Esophagus squamous epithelium (tissue), 4 donors: ENCODE results near the genes ZNF529, ZNF345 and PSMD8.

DNA sequence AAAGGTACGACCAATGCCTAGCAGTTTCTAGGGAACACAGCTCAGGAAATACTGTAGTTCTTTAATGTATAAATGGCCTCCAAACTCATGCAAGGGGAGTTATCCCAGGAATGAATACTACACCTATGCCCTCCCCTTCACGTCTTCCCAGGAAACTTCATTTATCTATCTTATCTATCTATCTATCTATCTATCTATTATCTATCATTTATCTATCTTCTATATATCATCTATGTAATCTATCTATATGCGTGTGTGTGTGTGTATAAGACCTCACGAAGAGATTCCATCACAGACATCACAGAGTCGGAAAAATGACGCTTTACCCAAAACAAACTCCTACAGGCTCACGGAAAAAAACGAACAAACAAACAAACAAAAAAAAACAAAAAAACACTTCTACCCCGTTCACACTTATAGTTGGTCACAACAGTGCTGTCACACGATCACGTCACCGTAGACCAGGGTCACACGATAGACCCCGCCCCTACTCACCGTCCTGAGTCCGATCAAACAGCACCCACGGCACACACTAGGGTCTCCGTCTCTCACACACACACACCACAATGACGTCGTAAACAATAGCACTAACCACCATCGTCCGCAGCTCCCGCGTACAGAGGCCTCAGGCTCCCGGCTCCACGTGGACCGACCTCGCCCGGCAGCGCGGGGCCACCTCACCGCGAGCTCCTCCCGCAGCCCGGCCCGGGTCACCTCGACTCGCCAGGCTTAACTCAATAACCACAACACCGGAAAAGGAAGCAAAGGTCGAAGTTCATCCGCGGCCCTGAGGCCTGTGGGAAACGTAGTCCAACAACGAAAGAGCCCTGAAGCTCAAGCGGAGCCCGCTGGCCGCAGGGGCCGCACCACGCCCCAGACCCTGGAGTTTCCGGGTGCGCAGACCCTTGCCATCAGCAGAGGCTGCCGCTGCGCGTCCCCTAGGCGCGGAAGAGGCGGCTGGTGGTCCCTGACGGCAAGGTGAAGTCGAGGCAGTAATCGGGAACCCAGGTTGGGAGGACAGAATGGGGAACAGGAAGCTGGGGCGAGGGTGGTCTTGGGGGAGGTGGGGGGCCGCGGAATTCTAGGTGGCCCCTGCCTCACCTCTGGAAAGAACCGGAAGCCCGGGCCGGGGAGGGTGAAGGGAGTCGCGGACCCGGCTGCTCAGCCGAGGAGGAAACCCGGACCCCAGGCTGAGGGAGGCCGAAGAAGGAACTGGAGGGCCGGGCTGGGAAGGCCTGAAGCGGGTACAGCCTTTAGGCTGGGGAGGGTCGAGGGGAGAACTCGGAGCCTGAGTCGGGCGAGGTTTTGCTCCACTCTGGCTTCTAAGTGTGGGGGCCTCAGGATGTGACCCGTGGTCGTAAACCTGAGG is at the start of gene ZNF529:
Gene ZNF529, minus strand, starts transcription at position 745 of the 1,369 bp plus-strand sequence.
- PRO-cap: unidirectional peak, plus-strand start at position 502 of the sequence; bidirectional peak, plus-strand start at position 816 of the sequence, minus-strand start at position 731 of the sequence
- RAMPAGE, long total RNA, 4 experiments: start-site peak on the plus strand in 4 of 4 experiments, centred at positions 811 to 820 of the sequence, 12 to 48 reads per replicate; start-site peak on the minus strand in 4 of 4 experiments, centred at positions 701 to 729 of the sequence, 20 to 122 reads per replicate

DNA sequence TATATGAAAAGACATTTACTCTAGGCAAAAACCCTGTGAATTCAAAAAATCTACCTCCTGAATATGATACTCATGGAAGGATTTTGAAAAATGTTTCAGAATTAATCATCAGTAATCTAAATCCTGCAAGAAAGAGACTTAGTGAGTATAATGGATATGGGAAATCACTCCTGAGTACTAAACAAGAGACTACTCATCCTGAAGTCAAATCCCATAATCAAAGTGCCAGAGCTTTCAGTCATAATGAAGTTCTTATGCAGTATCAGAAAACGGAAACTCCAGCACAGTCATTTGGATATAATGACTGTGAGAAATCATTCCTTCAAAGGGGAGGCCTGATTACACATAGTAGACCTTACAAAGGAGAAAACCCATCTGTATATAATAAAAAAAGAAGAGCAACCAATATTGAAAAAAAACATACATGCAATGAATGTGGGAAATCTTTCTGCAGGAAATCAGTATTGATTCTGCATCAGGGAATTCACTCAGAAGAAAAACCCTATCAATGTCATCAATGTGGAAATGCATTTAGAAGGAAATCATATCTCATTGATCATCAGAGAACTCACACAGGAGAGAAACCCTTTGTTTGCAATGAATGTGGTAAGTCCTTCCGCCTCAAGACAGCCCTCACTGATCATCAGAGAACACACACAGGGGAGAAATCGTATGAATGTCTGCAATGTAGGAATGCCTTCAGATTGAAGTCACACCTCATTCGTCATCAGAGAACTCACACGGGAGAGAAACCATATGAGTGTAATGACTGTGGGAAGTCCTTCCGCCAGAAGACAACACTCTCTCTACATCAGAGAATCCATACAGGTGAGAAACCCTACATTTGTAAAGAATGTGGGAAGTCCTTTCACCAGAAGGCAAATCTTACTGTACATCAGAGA is 31.9 kb downstream of the ZNF567 start:
- PRO-cap: no peak
- RAMPAGE, long total RNA, 4 experiments: no peak in any of the 4 experiments

DNA sequence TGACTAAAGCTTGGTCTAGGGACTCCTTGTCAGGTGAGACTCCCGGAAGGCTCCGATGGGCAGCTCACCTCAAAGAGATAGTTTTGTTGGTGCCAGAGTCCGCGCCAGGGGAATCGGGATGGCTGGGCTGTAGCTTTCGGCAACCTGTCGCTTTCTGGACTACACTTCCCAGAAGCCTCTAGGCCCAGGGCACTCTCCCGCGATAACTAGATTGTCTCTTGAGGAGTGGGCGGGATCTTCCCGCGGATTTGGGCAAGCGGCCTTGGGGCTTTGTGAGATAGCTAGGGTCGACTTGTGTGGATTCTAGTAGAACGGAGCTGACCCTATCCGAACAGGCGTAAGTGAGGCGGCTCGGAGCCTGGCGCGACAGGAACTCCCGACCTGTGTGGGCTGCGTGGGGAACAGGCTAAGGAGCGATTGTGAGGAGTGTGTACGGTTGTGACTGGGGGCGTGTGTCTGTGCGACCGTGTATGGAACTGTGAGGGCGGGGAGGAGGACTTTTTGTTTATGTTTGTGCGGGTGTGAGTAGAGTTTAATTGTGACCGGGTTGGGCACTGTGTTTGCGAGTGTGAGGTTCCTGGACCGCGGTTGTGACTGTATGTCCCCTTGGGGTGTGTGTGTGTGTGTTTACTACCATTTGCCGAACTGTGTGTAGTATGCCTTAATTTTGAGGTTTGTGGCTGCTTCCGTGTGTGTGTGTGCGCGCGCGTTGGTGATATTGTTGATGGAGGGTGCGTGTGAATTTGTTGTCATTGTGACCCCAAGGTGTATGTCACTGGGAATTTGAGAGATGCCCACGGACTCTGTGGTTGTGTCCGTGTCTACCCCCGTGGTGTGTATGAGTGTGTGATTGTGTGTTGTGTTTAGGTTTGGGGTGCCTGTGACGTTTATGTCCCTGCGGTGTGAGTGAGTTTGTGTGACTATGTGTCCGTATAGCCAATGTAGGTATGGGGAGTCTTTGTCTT is at the start of gene ZNF345:
Gene ZNF345, plus strand, starts transcription at position 245 of the 965 bp plus-strand sequence.
- PRO-cap: bidirectional peak, plus-strand start at position 255 of the sequence, minus-strand start at position 156 of the sequence; unidirectional peak, minus-strand start at position 480 of the sequence
- RAMPAGE, long total RNA, 4 experiments: start-site peak on the plus strand in 4 of 4 experiments, centred at positions 231 to 269 of the sequence, 13 to 92 reads per replicate; start-site peak on the minus strand in 1 of 4 experiments, centred at position 144 of the sequence, 43 reads per replicate

GRCh38 chr19:37218536-37219309 is 709 bp downstream of the ZNF383 start:
- PRO-cap: no peak
- RAMPAGE, long total RNA, 4 experiments: no peak in any of the 4 experiments

GRCh38 chr19:37312257-37313174 is 21.9 kb upstream of the ZNF875 start:
- PRO-cap: no peak
- RAMPAGE, long total RNA, 4 experiments: no peak in any of the 4 experiments

DNA sequence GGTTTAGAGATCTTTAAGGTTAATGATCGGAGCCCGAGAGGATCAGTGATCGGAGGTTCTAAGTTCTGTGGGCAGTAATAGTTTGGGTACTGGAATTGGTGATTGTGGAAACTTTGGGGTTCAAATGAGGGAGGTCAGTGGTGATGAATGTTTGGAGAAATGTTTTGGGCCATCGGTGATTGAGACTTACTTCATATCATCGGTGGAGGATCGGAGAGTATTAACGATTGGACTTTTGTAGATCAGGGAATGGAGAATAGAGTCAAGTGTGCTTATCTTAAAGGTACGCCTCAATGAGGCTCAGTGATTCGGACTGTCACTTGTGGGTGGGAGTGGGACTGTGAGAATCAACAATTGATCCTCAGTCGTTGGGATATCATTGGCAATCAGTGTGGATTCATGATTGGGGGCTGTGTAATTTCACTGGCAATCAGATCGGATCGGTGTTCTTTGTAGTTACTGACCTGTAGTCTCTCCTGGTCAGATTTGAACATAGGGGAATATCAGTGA is 678 bp downstream of the ZNF793 start:
- PRO-cap: no peak
- RAMPAGE, long total RNA, 4 experiments: no peak in any of the 4 experiments

- PRO-cap: no peak
- RAMPAGE, long total RNA, 4 experiments: no peak in any of the 4 experiments
These were observed 1.2 kb downstream of the ZNF540 start for GRCh38 chr19:37595944-37596199.

DNA sequence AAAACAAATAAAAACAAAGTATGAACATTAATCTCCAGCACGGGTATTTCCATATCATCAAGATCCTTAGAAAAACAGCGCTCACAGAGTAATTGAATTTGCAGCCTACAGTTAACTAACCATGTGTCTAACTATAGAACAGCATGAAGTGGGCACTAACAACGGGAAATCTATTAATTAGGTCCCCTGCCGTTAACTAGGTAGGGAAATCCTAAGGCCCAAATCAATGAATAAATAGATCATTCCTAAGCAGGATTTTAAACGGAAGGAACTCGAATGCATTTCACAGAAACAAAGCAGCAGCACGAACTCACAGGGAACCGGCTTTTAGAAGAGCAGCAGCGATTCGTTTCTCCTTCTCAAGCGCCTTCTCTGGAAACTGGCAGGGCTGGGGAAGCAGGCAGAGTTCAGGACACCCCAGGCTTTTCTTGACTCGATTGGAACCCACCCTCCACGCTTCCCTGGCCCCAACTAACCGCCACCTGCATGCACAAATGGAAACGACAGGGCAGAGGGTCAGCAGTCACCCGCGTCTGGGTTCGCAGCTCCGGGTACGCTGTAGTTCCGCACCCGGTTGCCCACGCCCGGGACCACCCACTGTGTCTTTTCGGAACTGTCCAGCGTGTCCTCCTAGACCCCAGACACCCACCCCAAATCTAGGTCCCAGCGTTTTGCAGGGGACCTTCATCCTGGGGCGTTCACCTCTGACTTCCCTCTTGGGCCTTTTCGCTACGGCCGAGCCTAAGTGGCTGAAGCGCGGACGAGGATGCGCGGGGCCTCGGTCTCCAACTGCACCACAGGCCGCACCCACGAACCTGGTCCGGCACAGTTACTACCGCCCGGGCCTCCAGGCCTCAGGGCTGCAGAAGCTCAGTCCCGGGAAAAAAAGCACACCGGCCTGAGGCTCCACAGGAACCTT is 608 bp downstream of the ZFP30 start:
- PRO-cap: unidirectional peak, plus-strand start at position 307 of the sequence; unidirectional peak, plus-strand start at position 493 of the sequence
- RAMPAGE, long total RNA, 4 experiments: no peak in any of the 4 experiments

GRCh38 chr19:37691609-37692543 is 27.7 kb downstream of the ZNF607 start:
- PRO-cap: bidirectional peak, plus-strand start at chr19:37692398, minus-strand start at chr19:37692313
- RAMPAGE, long total RNA, 4 experiments: start-site peak on the minus strand in 2 of 4 experiments, at chr19:37692225-37692319 at its widest, 15 to 19 reads per replicate

- PRO-cap: no peak
- RAMPAGE, long total RNA, 4 experiments: no peak in any of the 4 experiments
These were observed 112.4 kb downstream of the DPF1 start for GRCh38 chr19:38111646-38112078.

- PRO-cap: no peak
- RAMPAGE, long total RNA, 4 experiments: no peak in any of the 4 experiments
These were observed 9.8 kb upstream of the DPF1 start for GRCh38 chr19:38233748-38234325.

DNA sequence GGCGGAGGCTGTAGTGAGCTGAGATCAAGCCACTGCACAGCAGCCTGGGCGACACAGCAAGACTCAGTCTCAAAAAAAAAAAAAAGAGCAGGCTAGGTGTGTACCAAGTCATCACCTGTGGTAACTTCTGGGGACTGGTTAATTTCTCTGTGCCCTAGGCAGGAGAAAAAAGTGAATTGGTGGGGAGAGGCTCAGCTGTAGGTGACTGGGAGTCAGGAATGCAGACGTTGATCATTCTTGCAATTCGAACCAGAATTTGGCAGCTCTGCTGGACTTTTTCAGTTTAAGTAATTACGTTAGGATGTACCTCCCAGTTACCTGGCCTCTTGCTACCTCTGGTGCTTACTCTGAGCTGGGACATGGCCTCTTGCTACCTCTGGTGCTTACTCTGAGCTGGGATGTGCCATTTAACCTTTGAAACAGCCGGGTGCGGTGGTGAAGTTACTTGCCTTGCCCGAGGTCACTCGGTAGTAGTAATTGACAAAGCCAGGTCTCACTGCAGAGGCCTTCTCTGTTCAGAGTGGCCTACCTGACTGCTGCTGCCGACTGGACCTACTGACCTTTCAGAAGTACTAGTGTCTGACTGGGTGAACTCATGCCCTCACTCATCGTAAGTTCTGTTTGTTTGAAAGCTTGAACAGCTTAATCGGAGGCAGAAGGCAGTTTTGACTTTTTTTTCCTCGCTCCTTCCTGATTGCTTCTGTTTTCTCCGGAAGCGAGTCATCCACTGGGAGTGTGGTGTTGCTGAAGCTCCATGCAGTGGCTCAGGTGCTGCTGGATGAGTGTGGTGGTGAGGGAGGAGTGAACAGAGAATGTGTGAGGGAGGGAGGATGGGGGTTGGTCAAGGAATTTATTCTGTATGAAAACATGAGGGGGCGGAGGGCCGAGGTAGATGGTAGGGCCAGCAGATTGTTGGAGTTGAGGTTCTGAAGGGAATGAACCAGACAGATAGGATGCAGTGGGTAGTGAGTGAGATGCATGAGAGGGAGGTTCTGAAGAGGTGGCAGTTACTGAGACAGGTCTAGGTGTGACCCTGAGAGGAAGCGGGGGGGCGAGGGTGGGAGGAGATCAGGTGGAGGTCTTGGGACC is 2.6 kb downstream of the SPINT2 start:
- PRO-cap: bidirectional peak, plus-strand start at position 313 of the sequence, minus-strand start at position 207 of the sequence; bidirectional peak, plus-strand start at position 777 of the sequence, minus-strand start at position 729 of the sequence
- RAMPAGE, long total RNA, 4 experiments: no peak in any of the 4 experiments

- PRO-cap: unidirectional peak, minus-strand start at chr19:38274894
- RAMPAGE, long total RNA, 4 experiments: no peak in any of the 4 experiments
These were observed 10.4 kb downstream of the SPINT2 start for GRCh38 chr19:38274803-38275181.

DNA sequence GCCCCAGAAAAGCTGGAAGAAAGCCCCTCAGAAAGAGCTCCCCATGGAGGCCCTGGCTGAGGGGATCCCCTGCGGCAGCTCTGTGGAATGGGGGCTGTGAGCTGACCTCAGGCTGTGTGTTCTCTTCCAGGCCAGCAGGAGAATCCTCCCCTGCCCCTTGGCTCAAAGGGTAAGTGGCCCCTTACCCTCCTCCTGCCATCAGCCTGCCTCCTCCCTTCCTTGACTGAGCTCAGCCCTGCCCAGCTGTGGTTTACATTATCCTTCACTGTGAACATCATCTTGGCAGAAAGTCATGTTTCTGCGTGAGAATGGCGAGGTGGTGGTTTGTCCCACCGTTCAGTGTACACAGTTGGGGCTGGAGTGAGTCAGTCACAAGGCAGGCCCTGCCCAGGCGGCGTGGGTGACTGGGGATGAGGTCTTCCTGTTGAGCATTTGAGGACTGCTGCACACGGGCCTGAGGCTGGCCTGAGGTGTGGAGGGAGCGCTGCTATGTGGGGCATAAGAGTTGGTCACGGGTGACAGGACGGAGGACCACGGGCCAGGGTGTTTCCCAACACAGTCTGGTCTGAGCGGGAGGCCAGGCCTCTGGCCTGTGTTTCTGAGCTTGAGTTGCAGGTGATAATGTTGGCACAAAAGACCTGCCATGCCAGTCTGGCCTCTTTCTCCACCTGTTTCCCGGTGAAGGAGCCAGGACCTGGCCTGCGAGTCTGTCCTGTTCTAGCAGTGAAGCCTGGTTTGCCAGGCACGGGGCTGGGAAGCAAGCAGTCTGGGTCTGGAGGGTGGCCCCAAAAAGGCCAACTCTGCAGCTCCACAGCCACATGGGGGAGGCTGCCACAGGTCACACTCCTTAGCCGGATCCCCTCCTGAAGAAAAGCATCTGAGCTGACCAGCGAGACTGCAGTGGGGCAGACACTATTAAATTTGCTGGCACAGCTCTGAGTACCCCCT is 13.4 kb upstream of the C19orf33 start:
- PRO-cap: bidirectional peak, plus-strand start at position 447 of the sequence, minus-strand start at position 225 of the sequence; bidirectional peak, plus-strand start at position 726 of the sequence, minus-strand start at position 592 of the sequence
- RAMPAGE, long total RNA, 4 experiments: no peak in any of the 4 experiments

DNA sequence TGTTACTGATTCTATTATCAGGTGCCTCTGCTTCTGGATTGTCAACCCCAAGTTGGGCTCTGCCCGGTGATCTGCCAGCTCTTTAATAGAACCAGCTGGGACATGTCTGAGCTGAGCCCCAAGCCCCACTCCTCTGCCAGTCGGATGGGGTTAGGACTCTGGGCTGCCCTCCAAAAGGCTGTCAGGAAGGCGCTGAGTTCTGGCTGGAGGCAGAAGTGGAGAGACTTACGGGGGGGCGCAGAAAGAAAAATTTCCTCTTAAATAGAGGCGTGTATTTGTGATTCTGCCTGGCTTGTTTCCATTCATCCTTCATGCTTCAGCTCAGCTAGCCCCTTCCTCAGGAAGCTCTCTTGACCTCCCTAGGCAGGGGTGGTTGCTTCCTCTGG is 1.0 kb upstream of the KCNK6 start:
- PRO-cap: bidirectional peak, plus-strand start at position 195 of the sequence, minus-strand start at position 73 of the sequence
- RAMPAGE, long total RNA, 4 experiments: no peak in any of the 4 experiments

DNA sequence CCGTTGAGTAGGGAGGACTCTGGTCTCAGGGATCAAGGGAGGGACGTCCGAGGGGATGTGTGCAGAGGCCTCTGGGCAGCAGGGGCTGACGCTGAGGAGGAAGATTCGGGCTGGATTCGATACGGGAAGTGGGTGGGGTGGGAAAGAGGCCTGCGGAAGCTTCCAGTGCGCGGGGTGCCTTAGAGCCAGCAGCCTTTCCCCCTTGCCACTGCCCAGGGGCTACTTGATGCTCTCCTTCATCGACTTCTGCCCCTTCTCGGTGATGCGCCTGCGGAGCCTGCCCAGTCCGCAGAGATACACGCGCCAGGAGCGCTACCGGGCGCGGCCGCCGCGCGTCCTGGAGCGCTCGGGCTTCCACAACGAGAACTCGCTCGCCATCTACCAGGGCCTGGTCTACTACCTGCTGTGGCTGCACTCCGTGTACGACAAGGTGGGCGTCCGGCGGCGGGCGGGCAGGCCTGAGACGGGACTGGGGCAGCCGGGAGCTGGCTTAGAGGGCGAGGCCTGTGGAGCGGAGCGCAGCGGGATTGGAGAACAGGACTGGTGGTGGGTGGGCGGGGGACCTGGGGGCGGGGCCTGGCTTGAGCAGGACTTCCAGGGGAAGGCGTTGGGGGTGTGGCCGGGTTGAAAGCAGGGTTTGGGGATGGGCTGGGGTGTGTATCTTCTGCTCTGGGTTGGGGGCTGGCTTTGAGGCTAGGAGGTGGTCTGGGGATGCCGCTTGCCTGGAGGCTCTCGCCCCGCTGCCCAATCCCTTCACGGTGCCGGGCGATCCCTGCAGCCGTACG is 12.7 kb upstream of the PSMD8 start:
- PRO-cap: bidirectional peak, plus-strand start at position 690 of the sequence, minus-strand start at position 471 of the sequence
- RAMPAGE, long total RNA, 4 experiments: start-site peak on the plus strand in 1 of 4 experiments, centred at position 620 of the sequence, 5 reads per replicate

GRCh38 chr19:38374540-38375652 is at the start of gene PSMD8:
Gene PSMD8 (plus strand): TSS chr19:38374571.
- PRO-cap: bidirectional peak, plus-strand start at chr19:38374788, minus-strand start at chr19:38374458; bidirectional peak, plus-strand start at chr19:38375198, minus-strand start at chr19:38375198
- RAMPAGE, long total RNA, 4 experiments: start-site peak on the plus strand in 4 of 4 experiments, at chr19:38374725-38374793 at its widest, 1,174 to 3,310 reads per replicate

DNA sequence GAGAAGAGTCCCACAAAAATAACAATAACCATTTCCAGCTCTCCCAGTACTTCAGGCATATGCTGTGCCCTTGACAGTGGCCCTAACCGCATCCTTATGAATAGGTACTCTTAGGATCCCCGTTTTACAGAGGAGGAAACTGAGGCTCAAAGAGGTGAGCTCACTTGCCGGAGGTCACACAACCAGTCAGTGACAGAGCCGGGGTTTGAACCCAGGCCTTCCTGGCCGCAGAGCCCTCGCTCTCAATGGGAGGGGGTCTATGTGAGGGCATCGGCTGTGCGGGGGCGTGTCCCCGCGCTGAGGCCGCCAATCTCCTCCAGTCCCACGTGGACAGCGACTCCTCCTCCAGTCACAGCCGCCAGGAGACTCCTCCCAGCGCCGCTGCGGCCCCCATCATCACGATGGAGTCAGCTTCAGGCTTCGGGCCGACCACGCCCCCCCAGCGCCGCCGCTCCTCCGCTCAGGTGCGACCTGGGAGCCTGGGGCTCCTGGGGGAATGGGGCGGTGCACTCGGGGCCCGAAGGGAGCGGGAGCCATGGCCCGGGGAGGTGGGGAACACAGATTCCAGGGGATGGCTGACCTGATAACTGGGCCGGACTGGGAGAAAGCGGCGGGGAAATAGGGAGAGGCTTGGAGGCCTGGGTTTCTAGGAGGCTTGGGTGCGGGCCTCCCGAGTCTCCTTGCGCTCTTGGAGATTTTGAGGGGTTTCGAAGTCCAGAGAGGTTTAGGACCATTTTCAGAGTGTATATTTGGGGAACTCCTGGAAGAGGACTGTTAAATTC is 6.0 kb downstream of the SPRED3 start:
- PRO-cap: unidirectional peak, plus-strand start at position 396 of the sequence
- RAMPAGE, long total RNA, 4 experiments: no peak in any of the 4 experiments

DNA sequence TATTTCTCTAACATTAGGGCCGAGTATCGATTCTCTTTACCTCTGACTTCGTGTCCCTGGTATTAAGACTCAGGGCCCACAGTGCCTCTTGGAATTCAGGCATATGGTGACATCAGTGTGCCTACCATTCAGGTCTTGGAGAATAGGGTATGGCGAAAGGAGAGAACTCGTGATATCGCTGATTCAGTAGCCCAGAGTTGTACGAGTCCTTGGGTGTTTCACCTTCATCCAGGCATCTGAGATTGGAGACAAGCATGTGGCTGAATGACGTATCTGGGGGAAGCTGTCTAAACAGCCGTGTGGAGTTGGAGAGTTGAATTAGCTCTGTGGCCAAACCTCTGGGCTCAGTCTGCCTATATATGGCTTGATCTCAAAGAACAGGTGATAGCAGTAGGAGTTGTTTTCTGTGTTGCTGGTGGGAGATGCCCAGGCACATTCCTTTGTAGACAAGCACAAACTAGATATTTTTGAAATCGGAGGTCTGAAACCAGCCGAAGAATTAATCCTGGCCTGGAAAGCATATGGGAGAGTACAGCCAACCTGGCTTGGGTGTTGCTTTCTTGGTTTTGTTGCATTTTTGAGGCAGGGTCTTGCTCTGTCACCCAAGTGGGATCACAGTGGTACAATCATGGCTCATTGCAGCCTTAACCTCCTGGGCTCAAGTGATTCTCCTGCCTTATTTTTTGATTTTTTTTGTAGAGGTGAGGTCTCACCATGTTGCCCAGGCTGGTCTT is 27.4 kb downstream of the ACTN4 start:
- PRO-cap: bidirectional peak, plus-strand start at position 502 of the sequence, minus-strand start at position 199 of the sequence
- RAMPAGE, long total RNA, 4 experiments: no peak in any of the 4 experiments

DNA sequence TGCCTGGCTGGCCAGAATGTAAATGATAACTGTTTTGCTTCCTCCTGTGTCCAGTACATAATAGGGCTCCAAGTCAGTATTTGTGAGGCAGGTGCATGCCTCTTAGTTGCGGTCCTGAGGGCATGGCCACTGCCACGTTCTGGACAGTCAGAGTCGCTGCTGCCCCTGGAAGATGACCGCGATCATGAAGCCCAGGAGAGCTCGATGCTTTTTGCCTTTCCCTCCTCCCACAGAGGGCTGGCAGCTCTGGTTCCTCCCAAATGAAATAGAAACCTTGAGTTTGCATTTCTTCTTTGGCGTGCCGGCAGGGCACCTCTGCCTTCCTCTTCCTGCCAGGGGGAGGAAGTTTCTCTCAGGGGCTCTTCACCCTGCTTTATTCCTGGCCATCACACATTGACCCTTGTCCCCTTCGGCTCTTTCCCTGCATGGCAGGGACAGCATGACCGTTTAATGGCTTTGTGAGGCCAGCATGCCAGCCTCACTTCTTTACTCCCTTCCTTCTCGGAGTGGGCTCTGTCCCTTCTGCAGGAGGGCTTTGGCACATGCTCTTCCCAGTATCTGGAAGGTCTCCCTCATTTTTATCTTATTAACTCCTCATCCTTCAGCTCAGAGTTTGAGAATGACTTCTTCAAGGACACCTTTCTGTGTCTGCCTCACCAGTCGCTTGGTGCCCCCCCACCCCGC is 47.9 kb downstream of the ACTN4 start:
- PRO-cap: no peak
- RAMPAGE, long total RNA, 4 experiments: no peak in any of the 4 experiments